Tibial nerve (tissue), 3 donors: Measurements from ENCODE around the genes FOXJ2 and A2ML1.

DNA sequence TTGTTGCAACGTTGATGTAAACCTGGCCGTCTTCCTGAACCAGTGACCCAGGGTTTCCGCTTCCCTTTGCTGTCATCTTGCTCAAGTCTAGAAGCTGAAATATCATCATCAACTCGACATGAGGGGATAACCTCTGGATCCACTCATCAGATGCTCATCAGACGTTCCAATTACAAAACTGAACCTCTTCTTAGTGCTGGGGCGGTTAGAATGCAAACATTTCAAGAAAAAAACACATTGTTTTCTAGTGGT lies 29.1 kb downstream of the SLC2A14 start:
- PRO-cap: no peak
- RAMPAGE, long total RNA, 3 experiments: no peak in any of the 3 experiments

DNA sequence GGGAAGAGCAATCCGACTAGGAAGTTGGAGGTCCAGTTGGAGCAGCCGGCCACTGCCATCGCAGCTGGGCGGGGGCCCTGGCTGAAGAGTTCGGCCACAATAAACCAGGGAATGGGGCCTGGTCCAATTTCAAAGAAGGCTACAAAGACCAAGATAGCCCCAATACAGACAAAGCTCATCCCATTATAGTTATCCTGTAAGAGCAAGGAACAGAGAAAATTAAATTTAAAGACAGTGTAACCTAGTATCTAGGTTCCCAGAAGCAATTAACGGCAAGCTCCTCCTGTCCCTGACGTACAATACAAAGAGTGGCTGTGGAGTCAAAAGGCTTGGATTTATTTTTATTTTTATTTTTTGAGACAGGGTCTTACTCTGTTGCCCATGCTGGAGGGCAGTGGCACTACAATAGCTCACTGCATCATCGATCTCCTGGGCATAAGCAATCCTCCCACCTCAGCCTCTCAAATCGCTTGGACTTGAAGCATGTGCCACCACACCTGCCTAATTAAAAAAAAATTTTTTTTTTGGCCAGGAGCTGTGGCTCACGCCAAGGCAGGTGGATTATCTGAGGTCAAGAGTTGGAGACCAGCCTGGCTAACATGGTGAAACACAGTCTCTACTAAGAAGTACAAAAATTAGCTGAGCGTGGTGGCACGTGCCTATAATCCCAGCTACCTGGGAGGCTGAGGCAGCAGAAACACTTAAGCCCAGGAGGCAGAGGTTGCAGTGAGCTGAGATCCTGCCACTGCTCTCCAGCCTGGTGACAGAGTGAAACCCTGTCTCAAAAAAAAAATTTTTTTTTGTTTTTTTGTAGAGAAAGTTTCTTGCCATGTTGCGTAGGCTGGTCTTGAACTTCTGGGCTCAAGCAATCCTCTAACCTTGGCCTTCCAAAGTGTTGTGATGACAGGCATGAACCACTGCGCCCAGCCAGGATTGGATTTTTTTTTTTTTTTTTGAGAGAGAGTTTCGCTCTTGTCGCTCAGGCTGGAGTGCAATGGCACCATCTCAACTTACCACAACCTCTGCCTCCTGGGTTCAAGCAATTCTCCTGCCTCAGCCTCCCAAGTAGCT lies 12.8 kb downstream of the SLC2A3 start:
- PRO-cap: no peak
- RAMPAGE, long total RNA, 3 experiments: no peak in any of the 3 experiments

- PRO-cap: no peak
- RAMPAGE, long total RNA, 3 experiments: no peak in any of the 3 experiments
Measured at GRCh38 chr12:7925595-7926360, 10.2 kb downstream of the SLC2A3 start.

- PRO-cap: no peak
- RAMPAGE, long total RNA, 3 experiments: no peak in any of the 3 experiments
Measured at GRCh38 chr12:7926361-7926913, 9.6 kb downstream of the SLC2A3 start.

DNA sequence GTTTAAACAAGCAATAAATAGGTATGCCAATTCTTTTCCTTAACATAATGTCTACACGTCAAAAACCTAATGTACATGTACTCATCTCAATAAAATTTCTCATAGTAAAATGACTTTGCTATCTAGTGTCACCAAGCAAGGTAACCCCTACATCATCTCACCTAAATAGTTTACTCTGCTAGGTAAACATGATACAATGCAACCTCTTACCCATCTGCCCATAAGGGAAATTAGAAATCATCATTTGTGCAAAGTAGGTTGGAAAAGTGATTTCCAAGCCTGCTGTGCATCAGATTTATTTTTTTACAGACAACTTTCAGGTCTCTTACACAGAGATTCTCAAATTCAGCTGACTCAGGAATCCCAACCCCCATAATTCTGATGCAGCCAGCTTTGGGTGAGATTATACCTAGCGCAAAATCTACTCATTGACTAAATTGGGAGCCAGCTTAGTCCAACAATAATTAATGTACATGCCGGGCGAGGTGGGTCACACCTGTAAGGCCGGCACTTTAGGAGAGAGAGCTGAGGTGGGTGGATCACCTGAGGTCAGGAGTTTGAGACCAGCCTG lies 8.6 kb downstream of the SLC2A3 start:
- PRO-cap: no peak
- RAMPAGE, long total RNA, 3 experiments: no peak in any of the 3 experiments

DNA sequence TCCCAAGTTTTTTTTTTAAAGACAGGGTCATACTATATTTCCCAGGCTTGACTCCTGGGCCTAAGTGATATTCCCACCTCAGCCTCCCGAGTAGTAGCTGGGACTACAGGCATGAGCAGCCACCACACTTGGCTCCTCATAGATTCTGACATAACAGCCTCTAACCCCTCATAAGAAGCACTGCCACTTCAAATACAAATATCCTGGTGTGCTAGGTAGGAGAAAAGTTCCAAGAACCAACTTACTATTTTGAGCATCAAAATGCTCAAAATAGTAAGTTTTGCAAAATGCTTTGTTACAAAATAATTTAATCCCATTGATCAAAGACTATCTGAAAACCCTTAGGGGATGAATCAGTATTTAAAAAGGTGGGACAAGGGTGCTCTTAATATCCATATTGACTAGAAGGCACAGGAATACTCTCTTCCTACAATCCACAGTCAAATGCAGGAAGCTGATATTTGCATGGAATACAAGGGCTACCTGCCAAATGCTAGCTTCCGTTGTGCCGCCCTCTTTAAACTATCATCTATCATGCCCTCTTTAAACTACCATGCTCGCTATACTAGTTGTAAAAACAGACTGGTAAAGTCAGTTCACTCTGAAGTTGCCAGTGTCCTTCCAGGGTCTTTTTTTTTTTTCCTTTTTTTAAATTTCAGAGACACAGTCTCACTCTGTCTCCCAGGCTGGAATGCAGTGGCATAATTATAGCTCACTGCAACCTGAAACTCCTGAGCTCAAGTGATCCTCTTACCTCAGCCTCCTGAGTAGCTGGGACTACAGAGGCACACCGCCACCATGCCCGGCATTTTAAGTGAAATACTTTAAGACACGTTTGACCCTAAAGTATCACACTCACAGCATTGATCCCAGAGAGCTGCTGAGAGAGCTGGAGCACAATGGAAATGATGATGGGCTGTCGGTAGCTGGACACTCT lies 6.9 kb downstream of the SLC2A3 start:
- PRO-cap: no peak
- RAMPAGE, long total RNA, 3 experiments: no peak in any of the 3 experiments

GRCh38 chr12:7935374-7935821 lies 589 bp downstream of the SLC2A3 start:
- PRO-cap: no peak
- RAMPAGE, long total RNA, 3 experiments: no peak in any of the 3 experiments

- PRO-cap: no peak
- RAMPAGE, long total RNA, 3 experiments: no peak in any of the 3 experiments
Measured at GRCh38 chr12:7968942-7969245, 32.9 kb upstream of the SLC2A3 start.

GRCh38 chr12:7994422-7995272 lies 37.9 kb upstream of the FOXJ2 start:
- PRO-cap: no peak
- RAMPAGE, long total RNA, 3 experiments: no peak in any of the 3 experiments

GRCh38 chr12:8032260-8033136 lies at the start of gene FOXJ2:
Gene FOXJ2 (plus strand): TSS chr12:8032716.
- PRO-cap: bidirectional peak, plus-strand start at chr12:8032718, minus-strand start at chr12:8032615; bidirectional peak, plus-strand start at chr12:8032992, minus-strand start at chr12:8032935
- RAMPAGE, long total RNA, 3 experiments: start-site peak on the plus strand in 3 of 3 experiments, at chr12:8032686-8032746 at its widest, 146 to 187 reads per replicate

DNA sequence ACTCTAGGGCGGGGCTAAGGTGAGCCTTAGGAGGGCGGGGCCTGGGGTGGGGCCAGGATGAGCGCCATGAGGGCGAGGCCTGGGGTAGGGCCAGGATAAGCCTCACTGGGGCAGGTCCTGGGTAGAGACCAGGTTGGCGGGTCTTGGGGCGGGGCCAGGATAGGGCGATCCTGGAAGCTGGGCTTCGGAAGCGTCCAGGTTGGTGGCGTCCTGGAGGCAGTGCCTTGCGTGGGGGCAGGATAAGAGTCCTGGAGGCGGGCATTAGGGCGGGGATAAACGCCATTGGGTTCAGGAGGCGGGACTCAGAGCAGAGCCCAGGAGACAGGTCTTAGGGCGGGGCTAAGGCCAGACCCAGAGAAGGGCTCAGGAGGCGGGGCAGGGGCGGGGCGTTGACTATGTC lies 15.7 kb upstream of the FAM90A1 start:
- PRO-cap: no peak
- RAMPAGE, long total RNA, 3 experiments: no peak in any of the 3 experiments

- PRO-cap: no peak
- RAMPAGE, long total RNA, 3 experiments: no peak in any of the 3 experiments
Measured at GRCh38 chr12:8629185-8629740, 16.6 kb upstream of the AICDA start.

DNA sequence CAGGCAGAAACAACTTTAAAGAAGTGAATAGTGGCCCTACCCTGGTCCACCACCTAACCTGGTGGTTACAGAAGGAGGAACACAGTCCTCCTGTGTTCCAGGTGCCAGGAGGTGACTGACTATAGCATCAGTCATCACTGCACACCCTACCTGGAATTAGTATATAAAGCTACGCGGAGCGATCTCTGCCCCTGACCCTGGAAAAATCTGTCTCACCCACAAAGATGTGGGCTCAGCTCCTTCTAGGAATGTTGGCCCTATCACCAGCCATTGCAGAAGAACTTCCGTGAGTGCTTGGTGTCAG lies at the start of gene A2ML1:
Gene A2ML1 (plus strand): TSS at position 194 of the 304 bp plus-strand sequence.
- PRO-cap: no peak
- RAMPAGE, long total RNA, 3 experiments: no peak in any of the 3 experiments

DNA sequence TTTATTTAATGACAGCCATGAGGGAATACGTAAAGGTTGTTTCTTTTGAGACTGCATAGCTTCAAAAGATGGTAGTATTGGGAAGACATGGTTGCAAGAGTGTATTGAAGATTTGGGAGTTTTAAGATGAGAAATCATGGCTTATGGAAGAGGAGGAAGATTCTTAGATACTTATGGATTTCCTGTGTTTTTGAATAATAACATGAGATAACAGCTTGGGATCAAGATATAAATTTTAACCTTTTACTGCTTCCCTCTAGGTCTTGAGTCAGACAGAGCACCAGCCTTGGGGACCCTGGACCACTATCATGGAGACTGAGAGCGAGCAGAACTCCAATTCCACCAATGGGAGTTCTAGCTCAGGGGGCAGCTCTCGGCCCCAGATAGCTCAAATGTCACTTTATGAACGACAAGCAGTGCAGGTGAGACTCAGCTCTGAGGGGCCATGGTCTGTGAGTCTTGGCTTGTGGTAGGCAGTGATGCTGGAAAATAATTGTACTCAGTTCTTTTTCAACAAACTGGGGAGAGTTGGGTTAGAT lies 3.1 kb downstream of the PHC1 start:
- PRO-cap: no peak
- RAMPAGE, long total RNA, 3 experiments: no peak in any of the 3 experiments

- PRO-cap: no peak
- RAMPAGE, long total RNA, 3 experiments: no peak in any of the 3 experiments
Measured at GRCh38 chr12:8996549-8997193, 7.3 kb downstream of the KLRG1 start.

GRCh38 chr12:9024887-9025309 lies 35.6 kb downstream of the KLRG1 start:
- PRO-cap: no peak
- RAMPAGE, long total RNA, 3 experiments: no peak in any of the 3 experiments

DNA sequence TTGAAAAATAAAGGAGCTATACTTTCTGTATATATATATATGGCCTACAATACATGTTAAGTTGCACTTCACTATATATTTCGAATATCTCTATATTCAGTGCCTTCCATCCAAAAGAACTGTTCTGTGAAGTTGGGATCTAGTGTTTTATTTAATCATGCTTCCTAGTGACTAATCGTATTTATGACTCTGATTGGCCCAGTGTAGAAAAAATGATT lies 417 bp downstream of the PZP start:
- PRO-cap: no peak
- RAMPAGE, long total RNA, 3 experiments: no peak in any of the 3 experiments

GRCh38 chr12:9237896-9238389 lies 29.7 kb upstream of the PZP start:
- PRO-cap: no peak
- RAMPAGE, long total RNA, 3 experiments: no peak in any of the 3 experiments

GRCh38 chr12:9406159-9406773 lies 198.1 kb upstream of the PZP start:
- PRO-cap: no peak
- RAMPAGE, long total RNA, 3 experiments: no peak in any of the 3 experiments

DNA sequence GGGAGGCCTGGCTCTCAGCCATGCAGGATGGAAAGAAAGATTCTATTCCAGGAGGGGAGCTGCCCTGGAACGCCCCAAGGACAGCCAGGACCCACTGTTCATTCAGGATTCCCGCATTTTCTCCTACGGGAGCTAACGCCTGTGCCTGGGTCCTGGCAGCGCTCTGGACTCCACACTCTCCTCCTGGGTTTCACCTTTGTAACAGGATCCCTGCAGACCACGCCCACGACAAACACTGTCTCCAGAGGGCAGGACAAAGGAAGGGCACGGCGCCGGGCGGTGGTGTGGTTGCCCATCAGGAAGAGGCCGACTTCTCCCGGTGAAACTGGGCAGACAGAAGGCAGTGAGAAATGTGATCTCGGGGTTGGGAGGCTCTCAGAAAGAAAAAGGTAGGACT lies 189.3 kb downstream of the KLRB1 start:
- PRO-cap: no peak
- RAMPAGE, long total RNA, 3 experiments: no peak in any of the 3 experiments